ENCODE results near the genes CGB2, CGB7, NTF4, C19orf73 and PTH2.

DNA sequence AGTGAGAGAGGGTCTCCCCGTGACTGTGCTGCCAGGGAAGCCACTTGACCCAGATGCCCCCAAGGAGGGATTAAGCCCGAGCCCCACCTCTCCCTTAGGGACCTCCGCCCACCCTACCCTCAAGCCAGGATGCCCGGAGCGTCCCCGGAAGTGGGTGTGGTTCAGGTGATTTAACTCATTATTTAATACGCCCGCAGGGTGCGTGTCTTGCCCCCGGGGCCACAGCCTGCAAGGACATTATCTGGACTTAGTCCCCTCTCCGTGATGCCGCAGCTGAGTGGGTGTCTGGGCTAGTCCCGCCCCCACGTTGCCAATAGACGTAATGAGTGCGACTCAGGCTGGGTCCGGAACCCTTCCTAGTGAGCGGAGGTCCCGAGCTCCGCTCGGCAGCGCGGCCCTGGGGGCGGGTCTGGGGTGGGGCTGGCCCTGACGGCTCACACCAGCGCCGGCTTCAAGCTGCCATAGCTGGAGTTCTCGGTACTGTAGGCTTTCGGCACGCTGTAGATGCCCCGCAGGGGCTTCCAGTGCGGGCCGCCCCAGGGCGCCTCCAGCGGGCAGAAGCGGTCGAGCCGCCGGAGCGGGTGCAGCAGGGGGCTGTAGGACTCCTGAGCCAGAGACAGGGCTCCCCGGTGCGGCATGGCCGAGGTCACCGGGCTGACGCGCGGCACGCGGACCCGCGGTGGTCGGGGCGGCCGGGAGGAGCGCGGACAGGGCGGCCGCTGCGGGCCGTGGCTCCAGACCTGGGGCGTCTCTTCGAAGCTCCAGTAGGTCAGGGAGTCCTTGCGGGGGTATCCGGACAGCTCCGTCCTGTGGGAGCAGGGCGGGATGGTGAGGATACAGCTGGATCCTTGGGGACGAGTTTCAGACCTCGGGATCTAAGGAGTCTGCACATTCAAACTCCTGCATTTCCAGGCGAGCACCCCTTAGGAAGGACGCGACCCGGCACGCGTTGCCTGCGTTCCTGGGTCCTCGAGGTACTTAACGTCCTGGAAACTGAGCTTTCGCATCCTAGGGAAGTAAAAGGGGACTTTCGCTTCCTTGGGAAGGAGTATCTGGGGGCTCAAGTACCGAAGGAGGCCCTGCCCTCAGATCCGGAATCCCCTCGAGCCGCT, 999 bp upstream of the LHB start:
- PRO-cap: no peak

GRCh38 chr19:49020651-49020884, 219 bp upstream of the ENSG00000268655 start:
- PRO-cap: no peak

- PRO-cap: no peak
Measured at GRCh38 chr19:49031690-49032198, at the start of gene CGB2. Gene CGB2 (plus strand): TSS chr19:49031890.

- PRO-cap: unidirectional peak, minus-strand start at chr19:49057774
Measured at GRCh38 chr19:49057524-49058122, at the start of gene CGB7. Gene CGB7 (minus strand): TSS chr19:49057749.

- PRO-cap: no peak
Measured at GRCh38 chr19:49064556-49065267, at the start of gene NTF4. Gene NTF4 (minus strand): TSS chr19:49064818.

DNA sequence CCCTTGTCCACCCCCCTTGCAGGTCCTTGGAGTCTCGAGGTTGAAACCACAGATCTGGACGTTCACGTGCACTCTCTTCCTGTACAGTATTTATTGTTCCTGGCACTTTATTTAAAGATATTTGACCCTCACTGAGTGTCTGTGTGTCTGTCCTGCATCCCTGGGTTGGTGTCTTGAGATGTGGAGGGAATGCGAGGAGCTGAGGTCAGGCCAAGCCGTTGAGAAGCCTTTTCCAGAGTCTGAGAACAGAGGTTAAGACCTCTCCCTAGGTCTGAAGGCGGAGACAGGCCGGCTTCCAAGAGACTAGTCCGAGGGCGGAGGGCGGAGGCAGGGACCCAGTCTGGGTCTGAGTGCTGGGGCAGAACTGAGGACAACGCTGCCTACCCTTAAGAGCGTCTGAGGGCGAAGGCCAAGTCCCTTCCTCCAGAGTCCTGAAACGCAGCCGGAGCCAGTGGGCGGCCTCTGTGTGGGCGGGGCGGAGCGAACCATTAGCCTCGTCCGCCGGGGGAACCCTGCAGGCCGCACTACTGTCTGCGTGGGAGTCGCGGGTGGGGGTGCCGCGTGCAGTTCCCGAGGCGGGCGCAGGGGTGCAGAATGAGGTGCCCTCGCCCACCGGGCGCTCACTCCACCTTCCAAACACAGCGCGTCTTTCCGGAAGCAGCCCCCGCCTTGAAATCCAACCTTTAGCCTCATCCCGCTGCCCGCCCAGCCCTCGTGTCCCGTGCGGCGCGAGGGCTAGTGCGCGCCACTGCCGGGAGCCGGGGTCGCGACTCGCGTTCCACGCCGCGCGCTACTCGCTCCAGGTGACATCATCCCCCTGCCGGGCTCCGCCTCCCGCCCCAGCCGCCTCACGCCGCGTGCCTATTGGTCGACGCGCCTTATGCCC, at the start of gene C19orf73:
TSS of gene C19orf73 (minus strand) at position 814 of the 886 bp plus-strand sequence.
- PRO-cap: bidirectional peak, plus-strand start at position 564 of the sequence, minus-strand start at position 440 of the sequence; unidirectional peak, minus-strand start at position 792 of the sequence

GRCh38 chr19:49165770-49166521, 8.4 kb downstream of the TRPM4 start:
- PRO-cap: no peak

GRCh38 chr19:49209942-49210961, 52.7 kb downstream of the TRPM4 start:
- PRO-cap: no peak

- PRO-cap: no peak
Measured at GRCh38 chr19:49338440-49338703, 3.2 kb downstream of the CD37 start.

- PRO-cap: bidirectional peak, plus-strand start at chr19:49339140, minus-strand start at chr19:49338995
Measured at GRCh38 chr19:49338714-49339281, 3.6 kb downstream of the CD37 start.

DNA sequence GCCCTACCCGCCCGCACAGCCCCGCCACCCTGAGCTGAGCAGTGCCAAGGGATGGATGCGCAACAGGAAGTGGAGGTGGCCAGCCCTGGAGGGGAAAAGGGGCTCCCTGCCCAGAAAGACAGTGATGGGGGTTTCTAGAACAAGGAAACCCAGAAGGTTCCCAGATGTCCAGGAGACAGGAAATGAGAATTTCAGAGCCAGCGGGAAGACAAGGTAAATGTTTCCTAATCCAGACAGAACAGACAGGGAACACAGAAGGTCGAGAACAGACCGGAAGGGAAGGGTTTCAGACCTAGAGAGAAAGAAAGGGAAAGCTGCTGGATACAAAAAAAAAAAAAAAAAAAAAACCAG, 6.2 kb downstream of the TEAD2 start:
- PRO-cap: no peak

DNA sequence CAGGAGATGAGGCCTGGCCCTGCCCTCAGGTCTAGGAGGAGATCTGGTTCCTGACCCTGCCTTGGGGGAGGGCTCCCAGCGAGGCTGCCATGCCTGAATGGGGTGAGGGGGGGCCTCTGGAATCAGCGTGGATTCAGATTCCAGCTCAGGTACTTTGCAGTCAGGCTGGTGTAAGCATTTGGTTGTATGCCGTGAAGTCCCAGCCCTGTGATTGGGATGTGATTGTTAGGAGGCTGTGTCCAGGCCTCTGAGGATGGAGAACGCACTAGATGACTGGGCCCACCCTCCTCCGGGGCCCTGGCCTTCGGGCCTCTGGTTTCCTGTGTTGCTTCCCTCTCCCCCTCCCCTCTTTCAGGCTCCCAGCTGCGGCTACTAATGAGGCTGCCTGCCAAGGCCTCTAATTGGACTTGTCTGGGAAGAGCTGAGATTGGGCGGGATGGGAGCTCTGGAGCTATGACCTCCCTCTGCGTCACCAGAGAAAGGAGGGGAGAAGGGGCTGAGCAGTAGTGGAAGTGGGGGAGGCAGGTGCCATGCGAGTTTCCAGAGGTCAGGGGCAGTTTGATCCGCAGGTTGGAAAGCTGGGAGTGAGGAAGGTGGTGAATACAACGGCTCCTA, 10.0 kb downstream of the PTH2 start:
- PRO-cap: no peak

- PRO-cap: no peak
Measured at GRCh38 chr19:49423422-49423863, at the start of gene PTH2. Gene PTH2 (minus strand): TSS chr19:49423441.

- PRO-cap: no peak
Measured at GRCh38 chr19:49427631-49428153, 2.5 kb downstream of the GFY start.

- PRO-cap: no peak
Measured at GRCh38 chr19:49437025-49437795, 4.1 kb downstream of the SLC17A7 start.

DNA sequence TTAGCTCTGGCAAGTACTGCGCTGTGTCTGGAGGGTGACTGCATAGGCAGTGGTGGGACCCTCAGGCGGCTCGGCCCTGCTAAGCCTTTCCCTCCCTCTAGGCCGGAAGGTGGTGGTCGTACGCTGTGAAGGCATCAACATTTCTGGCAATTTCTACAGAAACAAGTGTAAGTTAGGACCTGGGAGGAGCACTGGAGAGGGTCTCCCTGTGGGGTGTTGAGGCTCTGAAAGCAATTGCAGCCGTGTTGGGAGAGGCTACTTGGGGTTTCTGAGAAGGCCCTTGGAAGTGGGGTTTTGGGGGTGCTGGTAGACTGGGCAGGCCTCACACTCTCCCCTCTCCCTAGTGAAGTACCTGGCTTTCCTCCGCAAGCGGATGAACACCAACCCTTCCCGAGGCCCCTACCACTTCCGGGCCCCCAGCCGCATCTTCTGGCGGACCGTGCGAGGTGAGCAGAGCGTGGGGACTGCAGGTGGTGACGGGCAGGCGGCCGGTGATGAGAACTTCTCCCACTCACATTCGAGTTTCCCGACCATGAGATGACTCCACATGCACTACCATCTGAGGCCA, 2.8 kb downstream of the RPL13A start:
- PRO-cap: no peak

GRCh38 chr19:49512901-49513753, 666 bp downstream of the FCGRT start:
- PRO-cap: bidirectional peak, plus-strand start at chr19:49513266, minus-strand start at chr19:49513111

DNA sequence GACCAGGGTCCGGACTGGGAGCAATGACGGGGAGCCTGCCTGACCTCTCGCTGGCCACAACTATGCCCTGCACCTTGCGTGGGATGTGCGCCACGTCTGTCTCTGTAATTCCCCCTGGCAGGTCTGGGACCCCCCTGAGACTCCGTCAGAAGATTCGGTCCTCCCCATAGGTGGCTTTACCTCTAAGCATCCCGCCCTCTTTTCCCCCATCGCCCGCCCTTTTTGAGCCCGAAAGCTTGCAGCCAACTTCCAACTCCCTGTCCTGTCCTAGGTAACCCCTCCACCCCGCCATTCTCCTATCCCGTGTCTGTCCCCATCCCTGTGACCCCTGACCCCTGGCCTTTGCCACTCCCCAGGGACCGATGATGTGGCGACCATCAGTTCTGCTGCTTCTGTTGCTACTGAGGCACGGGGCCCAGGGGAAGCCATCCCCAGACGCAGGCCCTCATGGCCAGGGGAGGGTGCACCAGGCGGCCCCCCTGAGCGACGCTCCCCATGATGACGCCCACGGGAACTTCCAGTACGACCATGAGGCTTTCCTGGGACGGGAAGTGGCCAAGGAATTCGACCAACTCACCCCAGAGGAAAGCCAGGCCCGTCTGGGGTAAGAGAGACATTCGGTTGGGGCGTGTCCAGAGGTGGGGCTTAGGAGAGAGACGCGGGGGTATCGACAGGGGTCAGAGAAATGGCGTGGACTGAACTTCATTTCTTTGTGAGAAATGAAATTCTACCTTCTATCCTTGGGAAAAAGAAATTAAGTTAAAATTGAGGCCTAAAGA, 497 bp downstream of the RCN3 start:
- PRO-cap: no peak

DNA sequence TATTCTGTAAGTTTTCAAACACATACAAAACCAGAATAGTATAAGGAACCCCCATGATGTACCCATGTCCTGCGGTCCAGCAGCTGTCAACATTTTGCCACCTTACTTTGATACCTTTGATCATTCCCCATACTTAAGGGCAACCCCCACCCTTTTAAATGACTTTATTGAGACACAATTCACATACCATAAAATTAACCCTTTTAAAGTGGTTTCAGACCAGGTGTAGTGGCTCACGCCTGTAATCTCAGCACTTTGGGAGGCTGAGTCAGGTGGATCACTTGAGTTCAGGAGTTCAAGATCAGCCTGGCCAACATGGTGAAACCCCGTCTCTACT, 19.0 kb downstream of the NOSIP start:
- PRO-cap: no peak

- PRO-cap: bidirectional peak, plus-strand start at chr19:49593597, minus-strand start at chr19:49593465
Measured at GRCh38 chr19:49593239-49593895, 2.4 kb downstream of the PRR12 start.

Data from ureter (tissue), 1 donor.